ENCODE data around the genes NODAL, CDH23 and C10orf105.

- RRBS: no CpG with 5 or more reads among the region's 12 CpGs
Measured at GRCh38 chr10:70145086-70145475, 1.4 kb downstream of the TYSND1 start.

- RRBS: 1% methylated on average over 15 of the region's 33 CpGs
Measured at GRCh38 chr10:70232963-70233253, 321 bp downstream of the PPA1 start.

- RRBS: 0% methylated on average over 1 of the region's 24 CpGs
Measured at GRCh38 chr10:70405124-70406231, 1.5 kb downstream of the EIF4EBP2 start.

DNA sequence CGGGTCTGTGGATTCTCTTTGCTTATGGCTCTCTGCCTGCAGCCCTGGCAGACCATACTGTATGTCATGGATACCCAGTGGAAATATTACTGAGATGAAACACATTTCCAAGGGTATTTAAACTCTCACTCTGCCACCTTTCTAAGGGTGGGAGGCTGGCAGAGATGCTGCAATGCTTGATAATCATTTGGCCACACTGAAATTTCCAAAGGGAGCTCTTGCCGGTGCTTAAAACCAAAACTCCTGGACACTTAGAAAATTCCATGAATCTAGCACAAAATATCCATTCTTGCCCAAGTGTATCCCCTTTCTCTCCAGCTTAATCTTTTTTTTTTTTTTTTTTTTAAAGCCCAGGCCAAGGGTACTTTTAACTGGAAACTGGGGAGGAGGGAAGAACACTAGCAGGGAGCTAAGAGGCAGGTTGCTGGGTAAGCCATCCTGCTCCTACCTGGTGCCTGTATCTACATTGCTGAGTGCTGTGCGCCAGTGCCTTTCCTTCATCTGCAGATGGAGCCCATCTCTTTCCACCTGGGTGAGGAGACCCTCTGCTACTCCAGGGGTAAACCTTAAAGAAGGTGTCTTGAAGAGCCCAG, 13.8 kb downstream of the NODAL start:
- RRBS: no CpG with 5 or more reads among the region's 3 CpGs

- RRBS: 88% methylated on average over 17 of the region's 74 CpGs
Measured at GRCh38 chr10:70441051-70442249, at the start of gene NODAL. TSS of gene NODAL (minus strand) at chr10:70441681.

GRCh38 chr10:70442250-70442872, 880 bp upstream of the NODAL start:
- RRBS: no CpG with 5 or more reads among the region's 7 CpGs

GRCh38 chr10:70493071-70493925, 14.7 kb downstream of the PALD1 start:
- RRBS: no CpG with 5 or more reads among the region's 12 CpGs

GRCh38 chr10:70653313-70653757, 19.0 kb upstream of the ADAMTS14 start:
- RRBS: no CpG with 5 or more reads among the region's 11 CpGs

DNA sequence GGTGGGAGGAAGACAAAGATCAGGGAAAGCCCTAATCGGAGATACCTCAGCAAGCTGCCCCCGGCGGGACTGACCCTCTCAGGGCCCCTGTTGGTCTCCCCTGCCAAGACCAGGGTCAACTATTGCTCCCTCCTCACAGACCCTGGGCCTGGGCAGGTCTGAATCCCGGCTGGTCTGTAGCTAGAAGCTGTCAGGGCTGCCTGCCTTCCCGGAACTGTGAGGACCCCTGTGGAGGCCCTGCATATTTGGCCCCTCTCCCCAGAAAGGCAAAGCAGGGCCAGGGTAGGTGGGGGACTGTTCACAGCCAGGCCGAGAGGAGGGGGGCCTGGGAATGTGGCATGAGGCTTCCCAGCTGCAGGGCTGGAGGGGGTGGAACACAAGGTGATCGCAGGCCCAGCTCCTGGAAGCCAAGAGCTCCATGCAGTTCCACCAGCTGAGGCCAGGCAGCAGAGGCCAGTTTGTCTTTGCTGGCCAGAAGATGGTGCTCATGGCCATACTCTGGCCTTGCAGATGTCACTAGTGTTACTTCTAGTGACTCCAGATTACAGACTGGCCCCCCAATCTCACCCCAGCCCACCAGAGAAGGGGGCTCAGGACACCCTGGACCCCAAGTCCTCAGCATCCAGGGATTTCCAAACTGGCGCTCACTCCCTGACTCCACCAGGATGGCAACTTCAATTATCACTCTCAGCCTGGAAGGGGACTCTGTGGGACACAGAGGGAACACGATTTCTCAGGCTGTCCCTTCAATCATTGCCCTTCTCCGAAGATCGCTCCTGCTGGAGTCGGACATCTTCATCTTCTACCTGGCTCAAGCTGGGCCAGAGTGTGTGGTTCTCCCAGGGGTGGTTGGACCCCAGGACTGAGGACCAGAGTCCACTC, 23.9 kb downstream of the TBATA start:
- RRBS: 51% methylated on average over 3 of the region's 12 CpGs

GRCh38 chr10:71246194-71246703, 33.9 kb downstream of the UNC5B start:
- RRBS: no CpG with 5 or more reads among the region's 7 CpGs

GRCh38 chr10:71300586-71301354, 18.3 kb upstream of the SLC29A3 start:
- RRBS: no CpG with 5 or more reads among the region's 16 CpGs

DNA sequence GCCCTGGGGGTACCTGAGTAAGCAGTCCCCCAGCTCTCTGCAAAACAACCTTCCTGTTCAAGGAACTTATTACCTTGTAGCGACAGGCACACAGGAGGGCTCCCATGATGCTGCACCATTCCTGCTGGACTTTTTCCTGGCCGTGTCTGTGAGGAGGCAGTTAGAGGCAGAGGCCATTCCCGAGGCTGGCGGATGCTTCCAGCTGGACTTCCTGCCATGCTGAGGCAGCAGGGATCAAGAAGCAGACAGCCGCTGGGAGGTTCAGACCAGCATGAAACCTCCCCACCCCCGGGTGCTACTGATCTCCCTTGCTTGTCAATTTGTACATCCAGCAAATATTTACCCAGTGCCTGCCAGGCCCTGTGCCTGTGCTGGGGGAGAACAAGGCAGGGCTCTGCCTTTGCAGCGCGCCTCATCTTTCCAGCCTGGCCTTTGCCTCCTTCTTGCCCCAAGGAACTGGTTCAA, 28.8 kb downstream of the SLC29A3 start:
- RRBS: no CpG with 5 or more reads among the region's 8 CpGs

GRCh38 chr10:71358370-71358758, 38.4 kb upstream of the CDH23 start:
- RRBS: no CpG with 5 or more reads among the region's 6 CpGs

DNA sequence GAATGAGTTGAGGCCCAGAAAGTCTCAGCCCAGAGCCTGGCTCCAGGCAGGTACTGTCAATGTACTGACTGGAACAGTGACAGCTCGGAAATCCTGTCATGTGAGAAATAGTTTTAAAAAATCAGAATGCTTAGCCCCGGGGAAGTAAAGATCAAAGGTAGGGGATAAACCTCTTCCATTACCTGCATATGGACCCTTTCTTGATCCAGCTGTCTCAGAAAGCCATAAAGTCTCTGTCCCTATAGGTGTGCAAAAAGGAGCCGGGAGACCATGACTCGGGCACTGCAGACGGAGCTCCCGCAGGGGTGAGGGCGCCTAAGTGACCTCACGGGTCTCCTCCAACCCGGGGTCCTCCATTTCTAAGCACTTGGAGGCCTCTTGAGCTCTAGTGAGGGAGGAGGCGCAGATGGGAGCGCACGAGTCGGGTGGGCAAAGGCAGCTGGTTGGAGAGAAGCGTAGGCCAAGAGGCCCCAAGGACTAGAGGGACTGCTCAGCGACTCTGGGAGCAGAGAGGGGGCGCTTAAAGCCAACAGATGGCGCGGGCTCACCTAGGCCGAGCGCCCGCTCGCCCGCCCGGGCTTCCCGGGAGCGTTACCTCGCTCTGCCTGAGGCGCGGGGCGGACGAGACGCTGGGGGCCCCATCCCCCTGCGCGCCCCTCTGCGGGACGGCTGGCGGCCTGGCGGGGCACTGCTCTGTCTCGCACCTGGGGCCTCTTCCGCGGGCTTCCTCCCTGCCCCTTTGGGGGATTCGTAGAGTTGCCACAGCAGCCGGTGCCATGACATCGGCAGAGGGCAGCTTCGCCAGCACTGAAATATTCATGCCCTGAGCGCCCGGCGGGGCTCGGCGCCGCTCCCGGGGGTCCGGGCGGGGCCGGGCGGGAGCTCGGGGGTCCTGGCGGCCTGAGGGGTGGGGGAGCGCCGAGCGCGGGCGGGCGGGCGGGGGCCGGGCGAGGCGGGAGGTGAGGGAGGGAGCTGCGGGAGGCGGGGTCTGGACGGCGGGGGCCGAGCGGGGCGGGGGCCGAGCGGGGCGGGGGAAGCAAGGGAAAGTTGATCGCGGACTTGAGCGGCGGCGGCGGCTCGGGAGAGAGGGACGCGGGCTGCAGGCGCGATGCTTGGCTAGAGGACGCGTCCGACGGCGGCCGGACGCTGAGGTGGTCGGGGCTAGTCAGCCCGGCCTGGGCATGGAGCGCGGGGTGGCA, at the start of gene CDH23:
TSS of gene CDH23 (plus strand) at position 1,050 of the 1,199 bp plus-strand sequence.
- RRBS: 30% methylated on average over 23 of the region's 100 CpGs

- RRBS: no CpG with 5 or more reads among the region's 2 CpGs
Measured at GRCh38 chr10:71554804-71555173, 158.1 kb downstream of the CDH23 start.

GRCh38 chr10:71719570-71720443, at the start of gene C10orf105:
TSS of gene C10orf105 (minus strand) at chr10:71719778.
- RRBS: no CpG with 5 or more reads among the region's 18 CpGs

GRCh38 chr10:71743234-71743831, 23.8 kb upstream of the C10orf105 start:
- RRBS: no CpG with 5 or more reads among the region's 4 CpGs

- RRBS: 90% methylated on average over 1 of the region's 13 CpGs
Measured at GRCh38 chr10:71751671-71752605, 21.4 kb downstream of the VSIR start.

- RRBS: no CpG with 5 or more reads among the region's 18 CpGs
Measured at GRCh38 chr10:71761857-71762636, 11.3 kb downstream of the VSIR start.